GM19239 (cell line): ENCODE measurements around the gene EMC8.

DNA sequence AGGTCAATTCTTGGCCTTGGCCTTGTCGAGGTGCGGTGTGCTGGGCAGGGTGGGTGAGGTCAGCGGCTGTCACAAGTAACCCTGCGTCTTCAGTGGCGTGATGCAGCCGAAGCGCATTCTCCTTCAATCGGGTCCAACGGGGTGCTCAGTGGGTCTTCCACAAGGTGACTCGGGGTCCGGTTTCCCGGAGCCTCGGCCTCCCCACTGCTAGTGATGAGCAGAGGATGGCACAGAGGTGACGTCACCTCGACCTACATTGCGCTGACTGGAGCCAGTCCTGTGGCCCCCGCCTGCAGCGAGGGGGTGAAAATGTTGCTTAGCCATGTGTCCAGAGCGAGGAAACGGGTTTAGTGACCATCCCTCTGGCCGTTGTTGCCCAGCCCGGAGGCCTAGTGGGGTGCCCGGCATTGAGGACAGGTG is 190.5 kb upstream of the CIBAR2 start:
- RRBS = no CpG with 5 or more reads among the region's 23 CpGs

GRCh38 chr16:85311849-85312048 is 199.5 kb upstream of the CIBAR2 start:
- RRBS = no CpG with 5 or more reads among the region's 8 CpGs

DNA sequence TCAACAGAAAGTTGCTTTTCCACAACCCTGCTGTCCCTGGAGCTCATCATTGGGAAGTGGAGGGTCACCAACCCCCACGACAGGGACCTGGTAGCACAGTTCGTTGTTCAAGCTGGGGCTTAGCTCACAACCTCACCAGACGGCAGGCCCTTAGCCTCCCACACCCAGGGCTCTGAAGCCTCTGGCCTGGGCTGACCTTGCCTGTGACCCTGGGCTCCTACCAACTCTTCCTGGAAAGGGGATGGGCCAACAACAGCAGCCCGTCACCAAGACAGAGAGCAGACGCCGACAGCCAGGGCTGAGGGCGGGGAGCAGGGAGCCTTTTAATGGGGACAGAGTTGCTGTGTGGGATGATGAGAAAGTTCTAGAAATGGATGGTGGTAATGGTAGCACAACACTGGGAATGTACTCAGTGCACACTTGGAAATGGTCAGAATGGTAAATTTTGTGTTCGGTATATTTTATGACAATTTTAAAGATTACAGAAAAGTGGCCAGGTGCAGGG is 243.0 kb upstream of the CIBAR2 start:
- RRBS = no CpG with 5 or more reads among the region's 8 CpGs

- RRBS = 90% methylated on average over 3 of the region's 39 CpGs
Observed at GRCh38 chr16:85370325-85371563, 242.4 kb upstream of the GSE1 start.

- RRBS = no CpG with 5 or more reads among the region's 22 CpGs
Observed at GRCh38 chr16:85384652-85385407, 228.3 kb upstream of the GSE1 start.

DNA sequence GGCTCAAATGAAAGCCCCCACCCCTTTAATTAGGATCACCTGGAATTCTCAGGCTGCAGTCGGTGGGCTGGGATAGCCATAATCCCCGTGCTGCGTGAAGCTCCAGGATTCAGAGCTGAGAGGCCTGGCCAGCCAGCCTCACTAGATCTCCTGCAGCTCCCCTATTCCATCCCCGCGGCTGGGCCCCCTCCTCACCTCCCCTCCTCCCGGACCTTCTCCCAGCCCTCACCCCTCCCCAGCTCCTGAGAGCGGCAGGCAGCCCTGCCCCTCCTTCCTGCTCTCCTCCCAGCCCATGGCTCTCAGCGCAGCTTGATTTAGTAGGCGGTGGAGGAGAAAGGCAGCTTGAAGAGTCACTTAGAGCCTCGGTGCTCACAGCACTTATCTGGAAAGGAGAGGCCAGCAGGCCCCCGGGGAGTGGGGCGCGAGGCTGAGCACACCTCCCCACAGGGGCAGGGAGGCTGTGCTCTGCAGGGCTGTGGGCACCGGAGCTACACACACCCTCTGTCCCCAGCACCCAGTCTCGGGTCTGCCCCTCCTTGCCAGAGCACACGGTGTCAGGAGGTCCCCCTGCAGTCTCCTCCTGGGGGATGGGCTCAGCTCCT is 151.4 kb upstream of the GSE1 start:
- RRBS = 3% methylated on average over 4 of the region's 16 CpGs

DNA sequence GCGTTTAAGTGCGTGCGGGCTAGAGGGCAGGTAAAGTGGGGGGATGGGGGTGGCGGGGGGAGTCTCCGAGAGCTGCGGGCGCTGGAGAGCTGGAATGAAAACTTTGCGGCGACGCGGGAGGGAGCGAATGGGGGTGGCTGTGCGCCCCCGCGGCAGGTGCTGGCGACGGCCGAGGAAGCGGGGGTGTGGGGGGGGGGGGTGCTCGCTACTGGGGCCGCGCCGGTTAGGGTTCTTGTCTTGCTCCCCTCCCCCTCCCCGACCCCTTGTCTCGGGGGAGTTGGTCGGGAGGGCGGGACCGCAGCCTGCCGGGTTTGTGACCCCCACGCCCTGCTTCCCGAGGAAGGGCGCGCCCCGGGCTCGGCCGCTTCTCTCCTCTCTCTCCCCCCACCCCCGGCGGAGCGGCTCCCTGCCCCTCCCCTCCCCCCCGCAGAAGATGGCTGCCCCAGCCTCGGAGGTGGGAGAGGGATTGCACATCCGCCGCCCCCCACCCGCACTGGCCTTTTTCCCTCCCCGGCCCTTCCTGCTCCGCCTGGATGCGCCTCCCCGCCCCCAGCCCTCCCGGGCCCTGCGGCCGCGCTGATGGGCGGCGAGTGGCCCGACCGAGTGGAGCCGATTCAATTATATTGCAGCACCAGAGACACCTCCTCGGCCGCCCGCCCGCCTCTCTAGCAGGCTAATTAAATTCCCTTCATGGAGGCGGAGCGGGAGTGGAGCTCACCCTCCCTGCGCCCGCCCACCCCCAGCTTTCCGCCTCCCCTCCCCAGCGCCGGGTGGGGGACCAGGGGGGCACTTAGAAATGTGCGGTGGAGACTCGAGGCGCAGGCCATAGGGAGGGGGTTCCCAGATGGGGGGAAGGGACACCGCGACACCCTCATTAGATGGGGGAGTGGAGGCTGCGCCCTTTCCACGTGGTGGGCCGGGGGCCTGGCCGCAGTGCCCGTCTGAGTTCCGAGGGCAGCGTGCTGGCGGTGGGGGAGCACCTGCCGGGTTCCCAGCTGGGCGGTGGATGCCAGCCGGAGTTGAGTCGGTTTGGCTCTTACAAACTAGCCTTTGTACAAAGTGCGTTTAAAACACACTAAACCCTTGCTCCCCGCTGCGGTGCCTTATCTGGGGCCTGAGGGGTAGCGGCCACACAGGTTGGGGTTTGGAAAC is 927 bp downstream of the GSE1 start:
- RRBS = 3% methylated on average over 21 of the region's 89 CpGs

DNA sequence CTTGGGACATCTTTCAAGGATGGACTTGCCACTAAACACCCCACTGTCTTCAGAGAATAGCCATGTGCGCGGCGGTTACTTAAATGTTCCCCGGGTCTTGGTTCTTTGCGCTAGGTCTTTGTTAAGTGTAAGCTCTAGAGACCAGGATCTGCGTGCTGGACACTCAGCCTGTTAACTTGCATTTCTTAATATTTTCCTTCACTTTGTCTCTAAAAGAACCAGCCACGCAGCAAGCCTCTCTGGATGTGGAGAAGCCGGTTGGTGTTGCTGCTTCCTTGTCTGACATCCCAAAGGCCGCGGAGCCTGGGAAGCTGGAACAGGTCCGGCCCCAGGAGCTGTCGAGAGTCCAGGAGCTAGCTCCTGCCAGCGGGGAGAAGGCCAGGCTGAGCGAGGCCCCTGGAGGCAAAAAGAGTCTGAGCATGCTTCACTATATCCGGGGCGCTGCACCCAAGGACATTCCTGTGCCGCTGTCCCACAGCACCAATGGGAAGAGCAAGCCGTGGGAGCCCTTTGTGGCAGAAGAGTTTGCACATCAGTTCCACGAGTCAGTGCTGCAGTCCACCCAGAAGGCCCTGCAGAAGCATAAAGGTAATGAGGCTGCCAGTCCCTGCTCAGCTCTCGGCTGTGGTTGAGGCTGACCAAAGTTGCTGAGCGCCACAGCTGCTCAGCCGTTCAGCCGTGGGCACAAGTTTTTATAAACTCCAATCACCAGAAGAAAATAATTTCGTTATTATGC is 22.8 kb downstream of the GINS2 start:
- RRBS = 92% methylated on average over 4 of the region's 24 CpGs

DNA sequence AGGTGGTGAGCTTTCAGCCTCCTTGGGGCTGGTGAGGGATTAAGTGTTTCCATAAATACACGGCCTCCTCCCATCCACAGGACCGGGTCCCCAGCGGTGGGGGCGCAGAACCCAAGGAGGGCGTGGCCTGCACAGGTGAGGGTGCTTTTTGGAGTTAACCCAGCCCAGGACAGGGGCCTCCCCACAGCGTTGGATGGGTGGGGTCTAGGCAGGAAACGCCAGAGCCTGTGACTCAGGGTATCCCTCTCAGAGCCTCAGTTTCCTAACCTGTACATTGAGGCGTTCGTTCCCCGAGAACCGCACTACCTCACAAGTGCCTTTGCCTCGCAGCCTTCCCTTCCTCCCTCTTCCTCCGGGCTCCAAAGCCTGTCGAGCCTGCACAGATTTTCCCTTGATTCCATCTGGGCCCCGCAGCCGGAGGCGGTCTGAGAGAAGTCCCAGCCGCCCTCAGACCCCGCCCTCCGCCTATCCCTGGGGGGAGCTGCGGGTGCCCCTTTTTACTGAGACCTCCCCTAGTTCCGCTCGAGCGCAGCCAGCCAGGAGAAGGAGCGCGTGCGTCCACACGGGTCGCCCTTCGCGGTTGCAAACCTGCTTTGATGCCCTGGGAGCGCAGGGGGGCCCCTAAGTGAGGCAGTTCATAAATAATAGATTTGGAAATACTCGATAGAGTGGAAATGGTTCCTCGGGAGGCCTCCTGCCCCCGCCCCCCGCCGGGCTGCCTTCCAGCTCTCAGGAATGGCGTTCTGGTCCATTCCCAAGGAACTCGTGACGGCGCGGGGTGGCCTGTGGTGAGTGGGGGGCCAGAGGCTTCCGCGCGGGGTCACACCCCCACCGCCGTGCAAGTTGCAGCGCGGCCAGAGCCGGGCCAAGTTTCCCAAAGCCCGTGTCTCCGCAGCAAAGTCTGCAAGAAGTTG is 791 bp downstream of the C16orf74 start:
- RRBS = 2% methylated on average over 7 of the region's 52 CpGs

DNA sequence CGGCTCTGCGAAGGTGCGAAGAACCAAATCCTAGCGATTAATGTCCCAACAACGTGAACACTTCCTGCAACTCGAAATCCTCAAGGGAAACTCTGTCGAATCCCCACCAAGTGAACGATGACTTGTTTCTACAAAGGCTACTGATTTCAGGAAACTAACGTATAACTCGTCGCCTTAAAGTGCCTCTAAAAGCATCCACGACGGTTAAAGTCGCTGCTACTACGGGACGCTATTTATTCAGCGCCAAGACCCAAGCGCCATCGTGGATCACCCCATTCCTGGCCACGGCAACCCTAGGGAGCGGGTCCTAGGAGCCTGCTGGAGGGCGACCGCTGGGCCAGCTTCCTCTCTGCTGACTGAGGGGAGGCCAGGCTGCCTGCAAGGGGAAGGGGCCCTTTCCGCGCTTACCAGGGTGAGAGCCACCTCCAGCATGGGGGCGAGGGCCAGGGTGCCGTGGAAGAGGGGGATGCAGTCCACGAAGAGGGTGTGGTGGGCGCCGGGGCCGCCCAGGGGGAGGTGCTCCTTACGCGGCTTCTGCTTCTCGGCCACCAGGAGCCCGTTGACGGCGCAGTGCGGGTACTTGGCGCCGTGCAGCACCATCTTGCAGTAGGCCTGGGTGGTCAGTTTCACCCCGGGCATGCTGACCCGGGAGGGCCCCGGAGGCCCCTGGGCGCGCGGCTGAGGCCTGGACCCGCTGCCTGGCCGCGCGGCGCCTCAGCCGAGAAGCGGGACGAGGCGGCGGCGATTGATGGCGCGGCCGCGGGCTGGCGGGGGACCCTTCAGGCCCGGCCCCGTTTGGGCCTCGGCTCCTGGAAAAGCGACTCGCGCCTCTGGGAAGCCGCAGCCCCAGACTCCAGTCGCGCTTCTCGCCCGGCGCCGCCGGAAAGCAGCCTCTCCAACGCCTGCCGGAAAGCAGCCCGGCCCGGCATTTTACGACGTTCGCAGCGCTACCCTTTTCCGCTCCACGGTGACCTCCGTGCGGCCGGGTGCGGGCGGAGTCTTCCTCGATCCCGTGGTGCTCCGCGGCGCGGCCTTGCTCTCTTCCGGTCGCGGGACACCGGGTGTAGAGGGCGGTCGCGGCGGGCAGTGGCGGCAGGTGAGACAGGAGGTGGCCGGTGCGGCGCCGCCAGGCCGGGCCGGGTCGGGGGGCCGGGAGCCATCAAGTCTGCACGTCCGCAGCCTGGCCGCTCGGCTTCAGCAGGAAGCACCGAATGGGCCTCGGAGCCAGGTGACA is at the start of gene EMC8:
Gene EMC8, minus strand, starts transcription at position 888 of the 1,234 bp plus-strand sequence.
- RRBS = 1% methylated on average over 40 of the region's 120 CpGs

DNA sequence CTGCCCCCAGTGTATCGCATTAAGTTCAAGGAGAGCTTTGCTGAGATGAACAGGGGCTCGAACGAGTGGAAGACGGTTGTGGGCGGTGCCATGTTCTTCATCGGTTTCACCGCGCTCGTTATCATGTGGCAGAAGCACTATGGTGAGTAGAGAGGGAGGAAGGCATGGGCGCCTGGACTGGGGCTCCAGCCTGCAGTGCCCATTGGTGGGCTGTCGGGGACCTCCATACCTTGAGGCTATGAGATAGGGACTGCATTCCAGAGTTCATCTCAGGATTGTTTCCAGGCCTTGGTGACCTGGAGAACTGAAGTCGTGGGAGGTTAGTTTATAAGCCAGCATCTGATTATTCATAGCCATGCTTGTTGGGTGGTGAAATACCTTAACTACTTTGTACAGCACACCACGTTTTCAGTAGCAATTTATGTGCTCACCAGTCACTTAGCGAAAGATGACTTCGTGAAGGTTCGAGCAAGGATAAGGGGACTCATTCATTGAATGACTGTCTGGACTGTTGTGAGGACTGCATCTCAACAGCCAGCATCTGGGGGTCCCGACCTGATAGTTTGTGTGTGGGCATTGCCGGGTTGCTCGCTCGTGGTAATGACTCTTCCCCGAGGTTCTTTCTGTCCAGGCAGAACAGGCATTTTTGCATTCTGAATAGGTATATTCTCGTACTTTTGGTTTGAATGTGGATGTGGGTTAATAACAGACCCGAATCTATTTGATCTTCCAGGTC is 6.4 kb downstream of the COX4I1 start:
- RRBS = no CpG with 5 or more reads among the region's 23 CpGs

GRCh38 chr16:85821567-85821908 is 22.0 kb downstream of the COX4I1 start:
- RRBS = 2% methylated on average over 4 of the region's 12 CpGs

DNA sequence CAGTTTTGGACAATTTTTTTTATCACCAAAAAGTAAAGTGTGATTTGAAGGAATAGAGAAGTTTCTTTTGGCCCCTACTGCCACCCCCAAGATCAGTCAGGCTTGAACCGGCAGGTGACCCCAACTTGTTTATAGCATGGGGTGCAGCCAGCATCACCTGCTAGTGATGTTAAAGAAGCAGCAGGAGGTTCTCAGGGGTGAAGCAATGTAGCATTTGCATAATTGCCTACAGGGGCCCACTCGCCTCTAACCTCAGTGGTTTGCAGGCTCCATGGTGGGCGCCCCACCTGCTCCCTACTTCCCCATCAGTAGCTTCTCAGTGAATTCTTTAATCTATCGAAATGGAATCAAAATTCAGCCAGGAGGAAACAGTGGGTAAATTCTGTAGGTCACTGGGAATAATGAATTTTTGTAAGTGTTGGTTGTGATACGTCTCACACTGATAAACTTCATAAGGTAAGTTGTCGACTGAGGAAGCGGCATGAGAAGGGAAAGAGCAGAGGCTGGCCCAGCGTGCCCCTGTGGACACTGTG is 11.6 kb downstream of the IRF8 start:
- RRBS = no CpG with 5 or more reads among the region's 8 CpGs

DNA sequence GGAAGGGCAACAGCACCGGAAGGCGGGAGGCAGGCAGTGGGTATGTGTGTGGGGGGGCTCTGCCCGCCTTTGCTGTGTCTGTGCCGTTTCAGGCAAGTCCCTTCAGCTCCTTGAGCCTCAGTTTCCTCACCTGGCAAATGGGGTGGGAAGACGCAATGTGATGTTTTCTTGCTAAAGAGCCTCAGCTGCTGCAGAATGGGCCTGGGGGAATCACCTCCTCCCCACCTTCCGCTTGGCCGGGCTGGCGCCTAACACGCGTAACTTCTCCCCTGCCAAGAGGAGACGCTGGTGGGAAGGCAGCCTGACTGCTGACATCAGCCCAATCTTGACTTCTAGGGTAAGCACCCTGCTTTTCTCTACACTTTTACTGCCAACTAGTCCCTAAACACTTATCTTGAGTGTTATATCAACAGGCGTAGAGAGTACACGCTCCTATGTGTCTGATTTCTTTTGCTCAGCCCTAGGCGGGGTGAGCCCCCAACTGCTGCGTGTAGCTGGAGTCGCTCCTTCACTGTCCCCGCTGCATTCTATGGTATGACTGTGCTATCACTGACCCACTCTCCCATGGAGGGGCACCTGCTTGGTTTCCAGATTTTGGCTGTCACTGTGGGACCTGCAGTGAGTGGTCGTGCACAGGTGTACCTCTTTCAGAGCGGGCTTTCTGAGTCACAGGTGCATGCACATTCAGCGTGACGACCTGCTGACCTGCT is 33.1 kb downstream of the IRF8 start:
- RRBS = no CpG with 5 or more reads among the region's 21 CpGs

DNA sequence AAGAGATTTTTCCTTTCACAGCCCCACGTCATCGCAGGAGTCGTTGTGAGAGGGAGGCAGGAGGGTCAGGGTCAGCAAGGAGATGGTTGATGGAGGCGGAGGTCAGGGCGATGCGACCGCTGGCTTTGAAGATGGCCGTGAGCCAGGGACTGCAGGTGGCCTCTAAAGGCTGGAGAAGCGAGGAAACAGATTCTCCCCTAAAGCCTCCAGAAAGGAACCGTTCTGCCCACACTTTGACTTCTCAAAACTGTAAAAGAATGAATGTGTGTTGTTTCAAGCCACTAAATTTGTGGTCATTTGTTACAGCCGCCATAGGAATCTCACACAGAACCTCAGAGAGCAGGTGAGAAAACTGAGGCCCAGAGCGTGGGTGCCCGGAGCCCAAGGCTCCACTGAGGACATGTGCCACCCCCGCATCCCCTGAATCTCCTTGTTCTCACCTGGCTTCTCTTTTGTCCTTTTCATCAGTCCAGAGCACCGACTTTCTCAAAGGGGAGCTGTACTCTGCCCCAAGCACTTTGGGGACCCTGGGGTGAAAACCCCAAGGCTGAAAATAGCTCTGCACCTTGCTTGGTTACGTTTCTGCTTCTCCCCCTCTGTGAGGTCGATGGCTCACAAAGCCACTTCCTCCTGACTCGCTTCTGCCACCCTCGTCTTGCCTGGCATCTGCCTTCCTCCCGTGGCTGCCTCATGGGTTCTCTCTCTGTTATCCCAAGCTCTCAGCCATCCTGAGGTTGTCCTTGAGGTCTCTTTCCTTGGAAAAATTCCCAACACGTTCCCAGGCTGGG is 36.9 kb downstream of the IRF8 start:
- RRBS = no CpG with 5 or more reads among the region's 21 CpGs

DNA sequence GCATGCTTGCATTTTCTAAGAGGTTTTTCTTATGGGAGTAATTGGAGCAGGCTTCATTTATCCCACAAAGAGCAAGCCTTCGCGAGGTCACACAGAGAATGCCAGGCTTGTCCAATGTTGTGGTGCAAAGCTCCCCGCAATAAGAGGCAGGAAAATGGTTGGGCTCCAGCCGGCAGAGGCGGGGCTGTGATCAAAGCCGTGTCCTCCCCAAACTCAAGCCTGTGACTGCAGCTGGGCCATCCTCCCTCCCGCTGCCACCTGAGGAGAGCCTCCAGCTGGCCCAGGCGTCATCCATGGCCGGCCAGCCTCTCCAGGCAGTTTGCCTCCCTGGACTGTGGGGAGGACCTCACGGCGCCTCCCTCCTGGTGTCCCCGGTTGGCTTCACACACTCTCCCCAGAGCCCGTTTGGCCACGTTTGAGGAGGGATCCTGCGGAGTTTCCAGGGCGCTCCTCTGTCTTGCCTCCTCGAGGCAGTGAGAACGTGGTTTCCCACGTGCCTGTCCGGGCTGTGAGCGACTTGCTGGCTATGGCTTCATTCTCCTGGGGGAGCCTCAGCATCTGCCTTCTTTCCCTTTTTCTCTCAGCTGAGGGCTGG is 134.1 kb downstream of the IRF8 start:
- RRBS = 36% methylated on average over 4 of the region's 21 CpGs

GRCh38 chr16:86051259-86051735 is 152.3 kb downstream of the IRF8 start:
- RRBS = no CpG with 5 or more reads among the region's 9 CpGs

DNA sequence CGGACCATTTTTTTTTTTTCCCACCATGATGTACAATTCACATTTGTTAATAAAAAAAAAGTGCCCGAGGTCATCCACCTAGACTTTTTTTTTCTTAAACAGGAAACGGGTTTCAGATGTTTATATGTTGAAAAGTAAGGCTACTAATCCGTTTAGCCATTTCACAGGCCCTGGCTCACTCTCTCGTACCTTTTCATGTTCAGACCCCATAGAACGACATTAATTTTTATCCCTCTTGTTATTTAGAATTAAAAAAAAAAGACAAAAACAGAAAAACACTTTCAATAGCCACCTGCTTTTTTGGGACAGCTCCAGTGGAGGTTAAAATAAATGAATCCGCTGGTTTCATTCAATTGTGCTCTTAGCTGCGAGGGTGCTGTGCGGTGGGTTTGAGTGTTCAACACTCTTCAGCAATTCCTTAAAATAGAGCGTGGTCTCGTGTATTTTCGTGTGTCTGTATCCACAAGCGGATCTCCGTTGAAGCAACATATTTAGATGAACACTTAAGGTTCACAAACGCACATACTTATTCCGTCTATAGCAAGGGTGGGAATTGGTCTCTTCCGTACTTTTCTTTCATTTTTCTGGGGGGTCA is 297.6 kb downstream of the IRF8 start:
- RRBS = no CpG with 5 or more reads among the region's 17 CpGs

DNA sequence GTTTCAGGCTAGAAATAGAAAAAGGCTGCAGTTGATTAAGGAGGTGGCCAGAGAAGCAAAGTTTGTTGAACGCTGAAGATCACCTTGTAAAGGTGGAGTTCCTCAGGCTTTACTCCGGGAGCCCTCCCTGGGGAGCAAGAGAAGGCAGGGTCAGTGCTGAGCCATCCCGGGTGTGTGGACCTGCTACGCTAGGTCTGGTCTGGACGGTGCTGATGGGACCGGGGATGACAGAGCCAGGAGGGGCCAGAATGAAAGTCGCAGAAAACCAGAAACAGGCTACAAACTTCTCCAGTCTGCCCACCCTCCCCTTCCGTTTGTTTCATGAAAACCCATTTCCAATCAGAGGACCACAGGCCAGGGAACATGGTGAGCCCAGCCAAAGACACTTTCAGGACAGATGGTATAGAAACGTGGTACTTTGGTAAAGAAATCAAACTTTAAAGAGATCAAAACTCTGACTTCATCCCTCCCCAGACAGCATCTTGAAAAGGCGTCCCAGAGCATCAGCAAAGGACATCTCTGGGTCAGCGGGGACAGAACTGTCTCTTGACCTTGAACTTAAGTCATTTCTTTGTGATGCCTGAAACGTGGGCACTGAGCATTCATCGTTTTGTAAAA is 222.4 kb upstream of the FOXF1 start:
- RRBS = 9% methylated on average over 5 of the region's 13 CpGs

DNA sequence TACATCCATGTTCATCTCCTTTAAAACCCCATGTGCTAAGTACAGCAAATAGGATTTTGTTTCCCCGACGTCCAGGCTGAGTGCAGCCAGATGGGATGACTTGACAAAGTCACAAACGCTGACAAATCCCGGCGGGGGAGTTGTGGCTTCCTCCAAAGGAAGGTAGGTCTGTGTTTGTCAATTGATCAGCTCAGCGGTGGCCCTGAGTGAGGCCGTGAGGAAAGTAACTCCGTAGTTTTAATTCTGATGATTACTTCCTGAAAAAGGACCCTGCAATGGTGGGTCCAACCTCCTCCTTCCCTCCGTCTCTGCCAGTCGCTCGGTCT is 209.6 kb upstream of the FOXF1 start:
- RRBS = no CpG with 5 or more reads among the region's 11 CpGs